ENCODE measurements around the genes PPP2R2C and BLOC1S4.

DNA sequence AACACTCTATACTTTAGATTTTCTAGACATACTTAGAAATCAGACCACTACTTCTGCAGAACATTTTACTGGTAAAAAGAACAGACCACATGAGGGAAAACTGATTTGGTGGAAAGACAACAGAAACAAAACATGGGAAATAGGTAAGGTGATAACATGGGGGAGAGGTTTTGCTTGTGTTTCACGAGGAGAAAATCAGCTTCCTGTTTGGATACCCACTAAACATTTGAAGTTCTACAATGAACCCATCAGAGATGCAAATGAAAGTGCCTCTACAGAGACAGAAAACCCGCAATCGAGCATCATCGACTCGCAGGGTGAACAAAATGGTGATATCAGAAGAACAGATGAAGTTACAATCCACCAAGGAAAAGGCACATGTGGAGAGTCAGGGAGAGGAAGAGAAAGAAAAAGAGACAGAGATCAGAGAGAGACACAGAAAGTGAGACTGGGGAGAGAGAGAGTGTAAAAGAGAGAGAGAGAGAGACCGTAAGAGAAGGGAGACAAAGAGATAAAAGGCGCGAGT is 153.2 kb downstream of the OTOP1 start:
- RRBS = no CpG with 5 or more reads among the region's 8 CpGs
CAGE:
- cytosol, long polyA plus RNA = no peak
- long polyA plus RNA = no peak
- nucleus, long polyA plus RNA = no peak

- RRBS = no CpG with 5 or more reads among the region's 3 CpGs
CAGE:
- cytosol, long polyA plus RNA = no peak
- long polyA plus RNA = no peak
- nucleus, long polyA plus RNA = no peak
Observed at GRCh38 chr4:4492583-4492867, 49.3 kb downstream of the STX18 start.

DNA sequence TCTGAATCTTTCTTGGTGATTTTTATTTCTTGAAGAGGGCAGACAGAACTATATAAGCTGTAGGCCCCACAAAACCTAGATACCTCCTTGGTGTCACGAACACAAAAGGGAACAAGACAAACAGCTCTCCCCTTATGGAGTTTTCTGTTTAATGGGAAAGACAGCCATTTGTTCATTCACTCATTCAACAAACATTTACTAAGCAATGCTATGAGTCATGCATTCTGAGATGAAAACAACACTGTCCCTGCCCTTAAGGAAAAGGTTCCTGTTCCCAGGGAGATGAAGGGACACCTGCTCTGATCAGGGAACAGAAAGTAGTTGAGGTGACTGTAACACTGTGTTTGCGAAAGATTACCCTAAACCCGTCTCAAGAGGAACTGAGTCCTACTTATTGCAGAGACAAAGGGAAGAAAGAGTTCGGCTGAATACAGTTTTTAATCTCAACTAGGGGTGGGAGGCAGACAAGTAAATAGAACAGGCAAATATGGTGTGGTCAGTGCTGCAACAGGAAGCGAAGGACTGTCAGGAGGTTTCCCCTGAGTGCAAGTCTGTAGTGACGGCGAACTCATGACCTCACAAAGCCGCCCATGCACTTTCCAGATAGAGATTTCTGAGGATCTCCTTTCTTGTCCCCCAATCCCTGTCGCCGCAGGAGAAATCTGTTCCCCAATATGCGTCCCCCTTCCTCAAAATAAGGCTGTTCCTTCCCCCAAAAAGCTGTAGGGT is 757 bp downstream of the STX18 start:
- RRBS = no CpG with 5 or more reads among the region's 11 CpGs
CAGE:
- cytosol, long polyA plus RNA = no peak
- long polyA plus RNA = no peak
- nucleus, long polyA plus RNA = no peak

DNA sequence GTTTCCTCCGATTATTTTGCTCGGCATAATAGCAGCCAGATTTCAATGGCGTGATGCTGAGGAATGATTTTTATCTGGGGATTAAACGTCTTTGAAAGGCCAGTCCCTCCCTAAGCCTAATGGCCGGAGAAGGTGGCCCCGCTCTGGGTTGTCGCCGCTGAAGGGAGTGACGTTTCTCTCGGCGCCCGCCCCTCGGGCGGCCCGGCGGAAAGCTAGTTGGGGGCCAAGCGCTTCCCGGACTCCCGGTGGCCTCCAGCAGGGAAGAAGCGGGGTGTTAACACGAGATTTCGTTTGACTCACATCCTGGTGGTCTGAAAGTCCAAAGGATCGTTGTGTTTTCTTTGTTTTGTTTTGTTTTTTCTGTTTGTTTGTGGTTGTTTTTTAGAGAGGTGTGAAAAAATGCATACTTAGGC is 1.7 kb downstream of the MSX1 start:
- RRBS = 7% methylated on average over 11 of the region's 23 CpGs
CAGE:
- cytosol, long polyA plus RNA = no peak
- long polyA plus RNA = no peak
- nucleus, long polyA plus RNA = no peak

GRCh38 chr4:5051958-5052435 is 717 bp downstream of the STK32B start:
- RRBS = no CpG with 5 or more reads among the region's 33 CpGs
CAGE:
- cytosol, long polyA plus RNA = no peak
- long polyA plus RNA = no peak
- nucleus, long polyA plus RNA = no peak

DNA sequence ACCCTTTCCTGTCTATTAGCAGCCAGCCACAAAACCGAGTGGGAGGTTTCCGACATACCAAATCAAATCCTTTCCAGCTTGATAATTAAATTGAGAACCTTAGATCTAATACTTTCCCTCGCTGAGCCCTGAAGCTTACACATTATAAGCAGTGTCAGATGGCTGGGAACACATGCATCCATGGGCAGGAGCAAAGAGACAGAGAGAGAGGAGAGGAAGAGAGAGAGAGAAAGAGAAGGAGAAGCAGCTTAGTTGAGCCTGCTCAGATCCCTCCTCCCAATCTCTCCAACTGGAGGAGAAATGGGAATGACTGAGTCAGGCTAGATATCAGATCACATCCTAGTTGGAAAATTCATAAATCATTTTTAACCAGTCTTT is 57.4 kb downstream of the CRMP1 start:
- RRBS = no CpG with 5 or more reads among the region's 3 CpGs
CAGE:
- cytosol, long polyA plus RNA = no peak
- long polyA plus RNA = no peak
- nucleus, long polyA plus RNA = no peak

GRCh38 chr4:6138622-6138882 is 61.8 kb downstream of the JAKMIP1 start:
- RRBS = no CpG with 5 or more reads among the region's 9 CpGs
CAGE:
- cytosol, long polyA plus RNA = no peak
- long polyA plus RNA = no peak
- nucleus, long polyA plus RNA = no peak

DNA sequence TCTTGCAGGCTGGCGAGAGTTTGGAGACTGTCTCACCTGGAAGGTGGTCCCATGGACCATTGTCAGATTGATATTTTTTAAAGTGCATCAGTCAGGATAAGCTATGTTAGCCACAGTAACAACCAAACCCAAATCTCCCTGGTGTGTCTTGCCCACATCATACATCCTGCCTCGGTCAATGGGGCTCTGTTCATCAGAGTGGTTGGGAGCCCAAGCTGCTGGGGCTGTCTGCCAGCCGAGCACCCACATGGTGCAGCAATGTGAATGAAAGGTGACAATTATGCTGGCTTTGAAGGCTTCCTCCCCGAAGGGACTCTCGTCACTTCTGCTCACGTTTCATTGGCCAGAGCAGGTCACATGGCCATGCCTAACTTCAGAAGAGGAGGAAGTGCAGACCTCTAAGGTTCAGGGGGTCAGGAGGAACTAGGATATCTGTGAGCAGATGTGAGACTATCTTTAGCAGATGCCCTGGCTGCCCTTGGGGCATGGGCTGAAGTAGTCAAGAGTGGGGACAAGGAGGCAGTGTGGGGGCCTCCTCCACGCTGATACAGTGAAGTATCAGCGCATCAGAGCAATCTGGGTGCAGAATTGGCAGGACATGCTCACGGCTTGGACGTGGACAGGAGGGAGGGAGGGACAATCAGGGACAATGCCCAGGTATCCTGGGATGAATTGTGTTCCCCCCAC is 1.3 kb upstream of the JAKMIP1 start:
- RRBS = no CpG with 5 or more reads among the region's 10 CpGs
CAGE:
- cytosol, long polyA plus RNA = no peak
- long polyA plus RNA = no peak
- nucleus, long polyA plus RNA = no peak

DNA sequence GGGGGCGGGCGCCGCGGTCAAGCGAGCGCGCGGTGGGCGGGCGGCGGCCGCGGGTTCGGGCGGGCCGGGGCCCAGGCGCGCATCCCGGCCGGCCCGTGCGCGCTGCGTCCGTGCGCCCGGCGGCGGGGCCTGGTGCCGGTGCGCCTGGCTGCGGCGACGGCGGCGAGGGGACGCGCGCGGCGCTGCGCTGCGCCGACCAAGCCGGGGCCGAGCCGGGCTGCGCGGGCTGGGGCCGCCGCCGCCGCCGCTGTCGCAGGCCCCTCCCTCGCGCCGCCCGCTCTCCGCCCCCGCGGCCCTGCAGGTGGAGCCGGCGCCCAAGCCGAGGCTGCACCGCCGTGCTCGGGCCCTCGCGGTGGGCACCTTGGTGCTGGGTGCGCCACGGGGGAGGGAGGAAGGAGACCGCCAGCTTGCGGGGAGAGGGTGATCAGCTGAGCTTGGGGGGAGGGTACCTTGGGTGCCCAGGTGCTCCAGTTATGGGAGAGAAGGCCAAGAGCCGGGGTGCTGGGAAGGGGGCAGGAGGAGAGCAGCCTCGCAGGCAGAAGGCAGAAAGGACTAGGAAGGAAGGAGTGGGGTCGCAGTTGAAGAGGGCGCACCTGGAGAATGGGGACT is at the start of gene PPP2R2C:
TSS of gene PPP2R2C (minus strand) at position 219 of the 609 bp plus-strand sequence.
- RRBS = 3% methylated on average over 45 of the region's 78 CpGs
CAGE:
- cytosol, long polyA plus RNA = no peak
- long polyA plus RNA = no peak
- nucleus, long polyA plus RNA = no peak

GRCh38 chr4:6715586-6716866 is at the start of gene BLOC1S4:
BLOC1S4 (plus strand) TSS chr4:6716174.
- RRBS = 1% methylated on average over 42 of the region's 120 CpGs
CAGE:
- cytosol, long polyA plus RNA = start-site peak on the plus strand at chr4:6716117-6716215, 1,076 and 1,889 reads in 2 replicates
- long polyA plus RNA = start-site peak on the plus strand at chr4:6716137-6716199, 2,192 and 1,286 reads in 2 replicates
- nucleus, long polyA plus RNA = start-site peak on the plus strand at chr4:6716115-6716210, 790 and 1,431 reads in 2 replicates

DNA sequence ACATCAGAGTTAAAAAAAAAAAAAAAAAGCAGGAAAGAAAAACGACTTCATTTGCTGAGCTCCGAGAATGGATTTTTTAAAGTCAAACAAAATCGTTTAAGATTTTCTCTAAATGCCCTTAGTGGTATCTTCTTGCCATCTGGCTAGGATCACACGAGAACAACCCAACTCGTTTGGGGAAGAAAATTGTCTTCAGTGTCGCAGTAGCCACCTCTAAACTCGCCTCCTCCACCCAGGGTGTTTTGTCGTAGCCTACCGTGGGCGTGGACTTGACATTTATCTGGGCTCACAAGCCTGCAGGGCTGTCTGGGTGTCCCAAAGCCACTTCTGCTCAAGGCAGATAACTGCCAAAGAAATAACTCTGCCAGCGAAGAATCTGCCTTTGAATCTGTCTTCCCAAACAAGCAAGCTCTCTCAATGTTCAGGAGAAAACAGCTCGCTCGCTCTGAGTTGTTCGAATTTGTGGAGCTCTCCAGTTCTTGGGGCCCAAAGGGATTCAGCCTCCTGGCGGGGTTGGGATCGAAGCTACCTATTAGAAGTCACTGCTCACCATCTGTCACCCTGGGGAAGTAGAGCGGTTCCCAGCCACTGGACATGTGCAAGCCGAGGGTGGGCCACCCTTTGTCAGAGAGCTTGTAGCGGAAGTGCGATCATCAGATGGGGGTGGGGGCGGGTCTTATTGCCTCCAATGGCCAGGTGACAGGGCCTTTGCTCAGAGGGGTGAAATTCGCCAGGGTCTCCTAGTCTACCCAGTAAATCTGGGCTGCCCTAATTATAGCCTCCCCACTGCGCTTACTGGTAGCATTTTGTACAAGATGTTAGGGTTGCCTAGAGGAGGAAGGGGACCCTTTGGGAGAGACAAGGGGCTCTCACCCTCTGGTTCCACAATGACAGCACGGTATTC is 14.8 kb downstream of the BLOC1S4 start:
- RRBS = no CpG with 5 or more reads among the region's 24 CpGs
CAGE:
- cytosol, long polyA plus RNA = no peak
- long polyA plus RNA = no peak
- nucleus, long polyA plus RNA = no peak

DNA sequence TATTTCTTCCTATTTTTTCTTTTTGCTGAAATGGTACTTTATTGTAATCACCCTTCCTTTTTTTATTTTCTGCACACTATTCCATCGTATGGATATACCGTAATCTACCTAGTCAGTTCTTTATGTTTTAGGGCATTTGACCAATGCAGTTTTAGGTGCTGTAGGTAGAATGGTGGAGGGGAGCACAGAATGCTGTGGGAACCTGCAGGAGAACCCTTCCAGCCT is 42.7 kb upstream of the TBC1D14 start:
- RRBS = no CpG with 5 or more reads among the region's 2 CpGs
CAGE:
- cytosol, long polyA plus RNA = no peak
- long polyA plus RNA = no peak
- nucleus, long polyA plus RNA = no peak

DNA sequence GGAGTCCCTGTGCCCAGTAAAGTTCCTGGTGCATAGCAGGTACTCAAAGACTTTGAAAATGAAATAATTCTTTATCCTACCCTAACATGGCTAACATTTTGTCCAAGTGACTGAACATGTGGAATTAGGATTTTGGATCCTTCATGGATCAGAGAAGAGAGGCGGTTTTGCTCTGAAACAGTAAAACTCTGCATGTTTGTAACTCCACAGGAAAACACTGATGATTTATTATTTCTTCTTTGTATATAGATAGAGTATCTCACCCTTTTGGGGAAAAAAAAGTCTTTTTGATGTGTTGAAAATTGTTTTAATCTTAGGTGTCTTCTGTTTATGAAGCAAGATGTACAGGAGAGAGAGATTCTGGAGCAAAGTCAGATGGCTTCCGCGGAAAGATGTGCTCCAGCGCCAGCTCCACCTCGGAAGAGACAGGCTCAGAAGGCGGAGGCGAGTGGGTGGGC is 29.1 kb upstream of the TBC1D14 start:
- RRBS = no CpG with 5 or more reads among the region's 7 CpGs
CAGE:
- cytosol, long polyA plus RNA = no peak
- long polyA plus RNA = no peak
- nucleus, long polyA plus RNA = no peak

DNA sequence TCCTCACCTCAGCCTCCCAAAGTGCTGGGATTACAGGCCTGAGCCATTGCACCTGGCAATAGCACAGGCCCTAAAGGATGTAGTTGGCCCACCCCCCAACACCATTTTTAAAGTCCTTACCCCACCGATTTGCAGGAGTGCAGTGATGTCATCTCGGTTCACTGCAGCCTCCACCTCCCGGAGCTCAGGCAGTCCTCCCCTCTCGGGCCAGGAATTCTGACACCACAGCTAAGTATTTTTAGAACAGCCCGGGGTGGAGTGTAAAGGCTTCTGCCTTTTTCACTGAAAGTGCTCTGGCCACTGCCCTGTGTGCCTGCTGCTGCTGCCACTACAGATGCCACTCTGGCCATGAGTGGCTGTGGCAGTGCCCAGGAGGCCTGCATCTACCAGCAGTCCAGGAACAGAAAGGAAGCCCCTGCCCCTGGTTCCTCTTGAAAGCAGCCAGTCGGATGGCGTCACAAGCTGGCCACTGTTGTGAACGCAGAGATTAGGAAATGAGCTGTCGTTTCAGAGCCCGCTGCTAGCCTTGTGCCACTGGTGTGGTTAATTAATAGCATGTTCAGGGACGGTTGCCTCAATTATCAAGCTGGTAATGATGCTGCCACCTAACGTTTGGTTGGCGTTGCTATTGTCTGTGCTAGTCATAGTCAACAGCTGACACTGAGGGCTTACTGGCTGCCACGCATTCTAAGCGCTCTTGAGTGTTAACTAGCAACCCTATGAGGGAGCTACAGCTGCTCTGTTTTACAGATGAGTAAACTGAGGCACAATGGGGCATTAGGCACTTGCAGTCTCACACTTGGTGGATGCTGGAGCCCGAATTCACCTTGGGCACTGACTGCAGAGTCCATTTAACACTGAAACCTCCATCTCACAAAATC is 23.5 kb upstream of the TBC1D14 start:
- RRBS = 41% methylated on average over 3 of the region's 16 CpGs
CAGE:
- cytosol, long polyA plus RNA = no peak
- long polyA plus RNA = no peak
- nucleus, long polyA plus RNA = no peak

- RRBS = no CpG with 5 or more reads among the region's 20 CpGs
CAGE:
- cytosol, long polyA plus RNA = no peak
- long polyA plus RNA = no peak
- nucleus, long polyA plus RNA = no peak
Observed at GRCh38 chr4:6892067-6892909, 17.3 kb upstream of the TBC1D14 start.

GRCh38 chr4:6972535-6973379 is 63.1 kb downstream of the TBC1D14 start:
- RRBS = no CpG with 5 or more reads among the region's 14 CpGs
CAGE:
- cytosol, long polyA plus RNA = no peak
- long polyA plus RNA = no peak
- nucleus, long polyA plus RNA = no peak

DNA sequence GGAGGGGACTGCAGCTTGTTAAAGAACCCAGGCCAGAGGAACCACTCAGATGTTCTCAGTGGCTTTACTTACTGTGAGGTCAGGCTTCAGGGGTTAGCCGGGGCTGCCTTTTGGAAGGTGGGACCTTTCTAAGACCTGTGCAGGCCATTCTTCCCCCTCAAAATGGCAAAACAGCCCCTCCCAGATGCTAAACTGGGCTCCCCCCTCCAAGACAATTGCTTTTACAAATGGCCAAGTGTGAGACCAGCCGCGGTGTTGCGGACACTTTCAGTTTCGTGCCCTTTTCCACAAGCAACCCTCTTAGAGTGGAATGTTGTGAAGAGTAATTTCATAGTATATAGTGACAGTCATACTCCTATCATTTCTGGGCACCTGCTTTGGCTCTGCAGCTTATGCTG is 54.8 kb downstream of the CCDC96 start:
- RRBS = no CpG with 5 or more reads among the region's 5 CpGs
CAGE:
- cytosol, long polyA plus RNA = no peak
- long polyA plus RNA = no peak
- nucleus, long polyA plus RNA = no peak

- RRBS = no CpG with 5 or more reads among the region's 12 CpGs
CAGE:
- cytosol, long polyA plus RNA = no peak
- long polyA plus RNA = no peak
- nucleus, long polyA plus RNA = no peak
Observed at GRCh38 chr4:7120205-7120831, 52.5 kb upstream of the GRPEL1 start.

DNA sequence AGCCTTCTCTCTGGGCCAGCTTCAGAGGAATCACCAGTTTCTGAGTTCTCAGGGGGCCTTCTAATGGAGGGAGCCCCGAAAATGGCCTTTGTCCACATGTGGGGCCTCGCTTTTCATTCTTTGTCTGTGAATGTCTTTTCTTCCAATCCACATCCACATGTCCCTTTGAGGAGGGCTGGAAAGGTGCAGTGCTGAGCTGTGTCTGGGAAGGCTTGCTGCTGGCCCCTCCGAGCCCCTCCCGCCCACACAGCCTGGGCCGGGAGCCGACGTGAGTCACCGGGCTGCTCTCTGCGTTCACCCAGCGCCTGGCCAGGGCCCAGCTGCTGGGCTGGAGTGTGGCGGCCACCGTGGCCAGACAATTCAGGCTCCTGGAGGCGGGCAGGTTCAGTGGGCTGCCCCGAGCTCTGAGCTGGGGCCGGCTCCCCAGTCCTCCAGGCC is 14.8 kb downstream of the SORCS2 start:
- RRBS = no CpG with 5 or more reads among the region's 15 CpGs
CAGE:
- cytosol, long polyA plus RNA = no peak
- long polyA plus RNA = no peak
- nucleus, long polyA plus RNA = no peak

GRCh38 chr4:7498869-7499068 is 64.0 kb upstream of the PSAPL1 start:
- RRBS = no CpG with 5 or more reads among the region's 7 CpGs
CAGE:
- cytosol, long polyA plus RNA = no peak
- long polyA plus RNA = no peak
- nucleus, long polyA plus RNA = no peak

Data from IMR-90 (cell line).